Right cardiac atrium (tissue), 1 donor: ENCODE data around the gene CLEC4E.

DNA sequence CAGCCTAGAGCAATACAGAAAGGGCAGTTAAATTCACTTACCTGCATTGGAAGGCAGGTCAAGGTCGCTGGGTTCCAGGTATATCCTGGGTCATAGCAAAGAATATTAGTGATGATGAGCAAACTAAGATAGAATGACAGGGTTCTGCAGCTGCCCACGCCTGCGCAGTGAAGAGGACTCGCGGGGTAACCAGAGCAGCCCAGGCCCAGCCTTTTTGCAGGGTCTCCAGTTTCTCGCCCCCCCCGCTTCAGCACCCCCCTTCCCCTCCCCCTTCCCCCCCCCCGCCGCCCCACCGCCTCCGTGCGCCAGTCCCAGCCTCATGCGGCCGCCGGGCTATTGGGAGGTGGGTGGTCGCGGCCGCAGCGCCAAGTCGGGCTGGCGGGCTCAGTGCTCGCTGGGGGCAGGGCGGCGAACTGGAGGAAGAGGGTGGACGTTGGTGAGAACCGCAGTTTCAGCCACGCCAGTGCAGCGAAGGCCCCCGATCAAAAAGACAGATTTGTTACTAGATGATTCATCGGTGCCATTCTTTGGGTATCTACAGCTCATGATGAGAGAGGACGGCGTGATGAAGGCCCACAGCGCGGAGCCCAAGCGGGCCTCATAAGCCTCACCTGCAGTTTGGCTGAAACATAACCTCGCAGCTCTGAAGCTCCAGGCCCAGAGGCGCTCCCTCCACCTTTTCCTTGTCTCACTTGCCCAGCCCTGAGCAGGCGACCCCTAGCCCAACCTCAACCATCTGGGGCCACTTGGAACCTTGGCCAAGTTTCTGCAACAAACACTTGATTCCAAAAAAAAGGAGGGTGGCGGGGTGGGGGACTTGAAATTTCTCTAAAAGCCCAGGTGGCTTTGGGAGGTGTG, 20.1 kb downstream of the SLC2A3 start:
- PRO-cap: no peak

GRCh38 chr12:7921648-7922549, 14.1 kb downstream of the SLC2A3 start:
- PRO-cap: no peak

DNA sequence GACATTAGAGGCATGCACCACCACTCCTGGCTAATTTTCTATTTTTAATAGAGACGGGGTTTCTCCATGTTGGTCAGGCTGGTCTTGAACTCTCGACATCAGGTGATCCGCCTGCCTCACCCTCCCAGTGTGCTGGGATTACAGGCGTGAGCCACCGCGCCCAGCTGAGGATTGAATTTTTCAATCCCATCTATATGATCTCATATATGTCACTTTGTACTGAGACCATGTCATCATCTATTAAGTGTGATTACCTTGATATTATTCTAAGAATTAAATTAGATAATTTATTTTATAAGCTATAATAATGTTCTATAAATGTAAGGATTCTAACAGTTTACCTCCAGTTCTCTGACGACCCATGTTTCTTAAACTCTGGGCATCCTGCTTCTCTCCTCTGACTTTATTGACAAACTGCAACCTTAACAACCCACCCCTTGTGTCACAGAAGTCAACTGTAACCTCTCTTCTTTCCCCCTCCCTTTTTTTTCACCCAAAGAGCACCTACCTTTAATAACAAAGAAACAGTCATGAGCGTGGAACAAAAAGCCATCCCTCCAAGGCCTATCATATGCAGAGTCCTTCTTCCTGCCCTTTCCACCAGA, 12.0 kb downstream of the SLC2A3 start:
- PRO-cap: no peak

DNA sequence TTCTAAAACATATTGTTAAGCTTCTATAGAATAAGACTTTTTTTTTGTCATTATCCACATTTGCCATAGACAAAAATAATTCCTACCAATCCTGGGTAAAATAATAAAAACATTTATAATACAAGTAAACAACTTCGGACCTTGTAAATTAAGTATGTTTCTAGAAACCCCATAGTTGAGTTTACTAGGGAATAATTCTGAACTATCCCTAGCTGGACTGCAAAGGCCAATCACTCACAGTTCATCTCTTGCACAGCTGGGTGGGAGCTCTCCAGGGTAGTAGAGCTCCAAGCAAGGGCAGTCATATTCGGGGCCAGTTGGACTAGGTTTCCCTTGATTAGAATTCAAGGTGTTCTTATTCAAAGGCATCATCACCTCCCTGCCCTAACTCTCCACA, 3.5 kb downstream of the SLC2A3 start:
- PRO-cap: no peak

- PRO-cap: no peak
Measured at GRCh38 chr12:7935374-7935821, 589 bp downstream of the SLC2A3 start.

DNA sequence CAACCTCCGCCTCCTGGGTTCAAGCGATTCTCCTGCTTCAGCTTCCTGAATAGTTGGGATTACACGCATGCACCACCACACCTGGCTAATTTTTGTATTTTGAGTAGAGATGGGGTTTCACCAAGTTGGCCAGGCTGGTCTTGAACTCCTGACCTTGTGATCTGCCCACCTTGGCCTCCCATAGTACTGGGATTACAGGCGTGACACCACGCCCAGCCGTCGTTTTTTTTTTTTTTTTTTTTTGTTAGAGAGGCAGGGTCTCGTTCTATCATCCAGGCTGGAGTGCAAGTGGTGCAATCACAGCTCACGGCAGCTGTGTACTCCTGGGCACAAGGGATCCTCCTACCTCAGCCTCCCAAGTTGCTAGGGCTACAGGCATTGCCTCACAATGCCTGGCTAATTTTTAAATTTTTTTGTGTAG, 1.4 kb downstream of the NECAP1 start:
- PRO-cap: no peak

DNA sequence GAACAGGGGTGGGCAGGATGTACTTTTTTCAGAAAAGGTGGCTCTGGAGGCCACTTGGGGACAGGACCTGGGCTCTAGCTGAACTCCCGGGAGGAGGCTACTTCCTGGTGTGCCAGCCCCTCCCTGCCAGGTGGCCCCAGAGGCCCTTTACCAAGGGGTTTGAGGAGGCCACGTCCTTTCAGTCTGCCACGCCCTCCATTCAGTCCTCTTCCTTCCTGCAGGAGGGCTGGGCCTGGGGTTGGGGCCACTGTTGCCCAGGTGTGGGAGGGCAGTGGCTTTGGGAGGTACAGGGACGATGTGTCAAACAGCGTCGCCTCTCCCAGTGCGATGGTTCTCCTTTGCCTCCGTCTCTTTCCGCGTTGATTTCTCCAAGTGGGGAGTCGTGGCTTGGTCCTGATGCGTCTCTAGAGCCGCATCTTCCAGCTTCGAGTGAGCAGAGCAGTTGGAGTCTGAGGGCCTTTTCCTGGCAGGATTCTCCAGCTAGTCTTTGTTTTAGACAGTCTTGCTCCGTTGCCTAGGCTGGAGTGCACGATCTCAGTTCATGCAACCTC, 553 bp upstream of the FAM90A1 start:
- PRO-cap: no peak

DNA sequence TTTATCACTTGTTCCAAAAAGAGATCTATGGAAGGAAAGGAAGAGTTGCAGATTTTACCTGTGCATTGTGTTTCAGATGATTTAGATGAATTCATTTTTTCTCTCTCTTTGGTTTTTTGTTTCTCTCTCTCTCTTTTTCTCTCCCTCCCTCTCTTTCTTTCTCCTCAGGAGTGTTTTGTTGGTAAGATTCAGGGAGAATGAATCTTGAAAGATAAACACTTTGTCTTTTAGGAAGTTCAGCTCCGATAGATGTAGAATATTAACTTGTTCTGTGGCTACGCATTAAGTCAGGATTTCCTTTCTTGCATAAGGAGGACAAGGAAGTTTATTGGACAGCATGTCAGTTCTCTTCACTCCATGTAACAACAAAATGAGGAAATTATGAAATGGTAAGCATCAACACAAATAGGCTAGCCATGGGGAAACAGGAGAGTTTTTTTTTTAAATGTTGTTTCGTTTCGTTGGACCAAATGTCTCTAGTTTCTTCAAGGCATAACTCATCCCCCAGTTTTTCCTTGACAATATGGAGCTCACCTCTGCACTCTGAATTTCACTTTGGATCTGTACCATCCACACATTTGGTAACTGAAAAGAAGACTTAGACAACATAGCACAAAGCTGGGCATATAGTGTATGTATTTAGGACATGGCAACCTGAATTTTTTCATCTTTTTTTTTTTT, at the start of gene CLEC4E:
Gene CLEC4E (minus strand): TSS at position 203 of the 681 bp plus-strand sequence.
- PRO-cap: no peak

- PRO-cap: no peak
Measured at GRCh38 chr12:8611103-8611591, 1.5 kb downstream of the AICDA start.

DNA sequence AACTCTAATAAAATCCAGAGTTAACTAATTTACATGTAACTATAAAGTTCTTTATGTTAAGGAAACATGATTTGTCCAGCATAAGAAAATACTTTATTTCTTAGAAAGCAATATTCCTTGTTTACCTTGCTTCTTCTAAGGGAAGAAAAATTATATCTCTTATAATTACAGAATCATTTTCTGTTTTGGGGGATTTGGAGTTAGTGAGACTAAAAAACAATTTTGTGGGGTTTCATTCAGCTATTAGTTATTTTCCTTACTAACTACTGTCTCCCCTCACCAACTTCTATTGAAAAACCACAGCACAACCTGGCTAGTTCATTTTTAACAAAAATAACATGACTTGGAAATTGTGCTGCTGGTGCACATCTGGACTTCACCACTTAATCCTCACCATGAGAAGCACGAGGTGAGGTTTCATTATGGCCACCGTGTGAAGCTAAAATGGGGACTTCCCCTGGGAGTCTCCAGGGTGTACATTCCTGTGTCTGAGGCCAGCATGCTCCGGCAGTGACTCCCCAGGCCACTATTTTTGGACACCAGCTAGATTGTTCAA, 16.6 kb upstream of the AICDA start:
- PRO-cap: no peak

- PRO-cap: bidirectional peak, plus-strand start at chr12:8697414, minus-strand start at chr12:8697502; bidirectional peak, plus-strand start at chr12:8697623, minus-strand start at chr12:8697557
Measured at GRCh38 chr12:8697012-8697674, 648 bp upstream of the RIMKLB start.

DNA sequence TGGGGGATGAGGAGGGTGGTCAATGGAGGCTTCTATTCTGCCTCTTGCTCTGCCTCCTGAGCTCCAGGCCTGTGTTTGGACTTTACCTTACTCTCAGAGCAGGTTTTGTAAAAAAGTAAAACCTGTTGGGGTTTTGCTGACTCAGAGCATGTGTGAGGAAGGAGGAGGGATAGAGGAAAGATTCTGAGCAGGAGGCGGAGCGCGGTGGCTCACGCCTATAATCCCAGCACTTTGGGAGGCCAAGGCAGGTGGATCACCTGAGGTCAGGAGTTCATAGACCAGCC, 6.7 kb downstream of the A2ML1 start:
- PRO-cap: no peak

DNA sequence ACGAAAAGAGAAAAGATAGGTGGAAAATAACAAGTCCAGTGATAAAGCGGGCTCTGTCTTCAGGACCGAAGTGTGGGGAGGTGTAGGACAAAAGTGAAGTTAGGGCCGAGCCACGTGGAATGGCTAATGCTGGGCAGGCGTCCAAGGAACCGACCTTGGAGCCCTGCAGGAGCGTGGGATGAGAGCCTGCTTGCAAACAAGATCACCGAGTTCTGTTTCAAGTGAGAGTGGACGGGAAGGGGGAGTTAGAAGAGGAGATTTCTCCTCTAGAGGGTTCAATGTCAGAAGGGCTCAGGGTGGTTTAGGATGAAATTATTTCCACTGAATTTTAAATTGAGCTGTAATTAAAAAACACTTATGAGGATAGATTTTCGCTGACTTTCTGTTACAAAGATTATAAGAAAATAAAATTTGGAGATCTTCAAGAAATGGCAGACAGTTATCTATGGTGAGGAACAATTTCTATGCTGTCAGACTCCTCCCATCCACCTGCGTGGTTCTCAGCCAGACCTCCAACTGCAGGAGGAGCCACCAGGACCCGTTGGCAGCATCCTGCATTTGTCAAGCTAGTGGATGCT, 22.4 kb downstream of the A2ML1 start:
- PRO-cap: no peak

DNA sequence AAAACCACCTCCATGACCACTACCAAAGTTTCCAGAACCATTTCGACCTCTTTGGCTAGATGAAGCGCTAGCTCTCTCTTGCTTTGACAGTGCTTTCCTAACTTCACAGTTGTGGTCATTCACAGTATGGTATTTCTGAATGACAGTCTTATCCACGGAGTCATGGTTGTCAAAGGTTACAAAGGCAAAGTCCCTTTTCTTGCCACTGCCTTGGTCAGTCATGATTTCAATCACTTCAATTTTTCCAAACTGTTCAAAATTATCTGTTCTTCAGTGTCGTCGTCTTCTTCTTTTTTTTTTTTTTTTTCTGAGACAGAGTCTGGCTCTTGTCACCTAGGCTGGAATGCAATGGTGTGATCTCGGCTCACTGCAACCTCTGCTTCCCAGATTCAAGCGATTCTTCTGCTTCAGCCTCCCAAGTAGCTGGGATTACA, 38.5 kb downstream of the KLRG1 start:
- PRO-cap: no peak

DNA sequence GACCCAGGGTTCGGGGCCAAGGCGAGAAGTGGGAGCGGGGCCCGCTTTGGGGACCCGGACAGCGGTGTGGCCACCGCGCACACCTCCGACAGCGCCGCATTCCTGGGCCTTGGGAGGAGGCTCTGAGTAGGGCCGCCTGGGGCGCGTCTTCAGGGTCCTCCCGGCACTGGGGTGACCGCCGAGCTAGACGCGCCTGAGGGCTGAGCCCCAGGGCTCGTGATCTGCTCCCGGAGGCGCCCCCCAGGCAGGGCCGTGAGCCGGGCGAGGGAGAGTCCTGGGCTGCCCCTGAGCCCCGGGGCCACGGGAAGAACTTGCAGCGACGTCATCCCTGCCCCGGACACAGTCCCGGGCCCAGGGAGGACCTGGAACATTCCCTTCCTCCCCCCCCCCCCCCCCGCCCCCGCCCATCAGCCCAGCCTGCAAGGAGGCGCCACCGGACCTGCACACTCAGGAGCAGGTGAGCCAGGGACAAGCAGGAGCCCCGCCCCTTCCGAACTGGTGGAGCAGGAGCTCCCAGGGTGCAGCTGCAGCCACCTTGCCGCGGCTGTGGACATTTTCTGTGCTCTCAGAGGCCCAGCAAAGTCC, 50.9 kb downstream of the A2M start:
- PRO-cap: bidirectional peak, plus-strand start at position 407 of the sequence, minus-strand start at position 308 of the sequence

DNA sequence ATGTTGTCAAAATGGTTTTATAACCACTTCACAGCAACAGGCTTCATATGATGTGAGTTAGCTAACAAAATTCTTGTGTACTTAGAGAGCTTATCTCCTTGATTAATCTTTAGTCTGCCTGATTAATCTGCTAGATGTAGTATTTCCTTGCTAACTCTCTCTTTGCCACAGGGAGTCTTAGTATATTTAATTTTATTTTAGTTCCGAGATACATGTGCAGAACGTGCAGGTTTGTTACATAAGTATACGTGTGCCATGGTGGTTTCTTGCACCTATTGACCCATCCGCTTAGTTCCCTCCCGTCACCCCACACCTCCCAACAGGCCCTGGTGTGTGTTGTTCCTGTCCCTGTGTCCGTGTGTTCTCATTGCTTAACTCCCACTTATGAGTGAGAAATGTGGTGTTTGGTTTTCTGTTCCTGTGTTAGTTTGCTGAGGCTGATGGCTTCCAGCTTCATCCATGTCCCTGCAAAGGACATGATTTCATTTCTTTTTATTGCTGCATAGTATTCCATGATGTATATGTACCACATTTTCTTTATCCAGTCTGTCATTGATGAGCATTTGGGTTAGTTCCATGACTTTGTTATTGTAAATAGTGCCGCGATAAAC, 37.7 kb downstream of the A2M start:
- PRO-cap: no peak

GRCh38 chr12:9120267-9120897, 4.7 kb upstream of the A2M start:
- PRO-cap: no peak

DNA sequence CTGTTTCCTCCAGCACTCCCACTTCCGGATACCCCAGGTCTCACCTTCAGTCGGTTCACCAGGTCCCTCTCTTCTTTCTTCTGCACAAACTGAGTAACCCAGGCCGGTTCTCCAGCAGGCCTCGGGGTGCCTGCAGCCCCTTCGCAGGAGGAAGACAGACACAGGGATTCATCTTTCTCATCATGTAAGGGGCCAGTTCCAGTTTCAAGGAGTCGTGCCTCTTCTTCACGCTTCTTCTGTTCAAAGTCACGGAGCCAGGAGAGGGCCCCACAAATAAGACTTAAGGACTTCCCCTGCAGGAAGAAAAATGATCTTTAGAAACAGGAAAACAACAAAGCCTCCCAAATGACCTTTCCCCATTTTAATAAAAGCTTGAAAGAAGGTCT, 169.8 kb downstream of the KLRB1 start:
- PRO-cap: no peak

- PRO-cap: no peak
Measured at GRCh38 chr12:9448608-9449071, 159.1 kb downstream of the KLRB1 start.

- PRO-cap: no peak
Measured at GRCh38 chr12:9615144-9616304, 7.8 kb upstream of the KLRB1 start.